Thoracic aorta (tissue), 1 donor: ENCODE measurements around a stretch of chr15.

DNA sequence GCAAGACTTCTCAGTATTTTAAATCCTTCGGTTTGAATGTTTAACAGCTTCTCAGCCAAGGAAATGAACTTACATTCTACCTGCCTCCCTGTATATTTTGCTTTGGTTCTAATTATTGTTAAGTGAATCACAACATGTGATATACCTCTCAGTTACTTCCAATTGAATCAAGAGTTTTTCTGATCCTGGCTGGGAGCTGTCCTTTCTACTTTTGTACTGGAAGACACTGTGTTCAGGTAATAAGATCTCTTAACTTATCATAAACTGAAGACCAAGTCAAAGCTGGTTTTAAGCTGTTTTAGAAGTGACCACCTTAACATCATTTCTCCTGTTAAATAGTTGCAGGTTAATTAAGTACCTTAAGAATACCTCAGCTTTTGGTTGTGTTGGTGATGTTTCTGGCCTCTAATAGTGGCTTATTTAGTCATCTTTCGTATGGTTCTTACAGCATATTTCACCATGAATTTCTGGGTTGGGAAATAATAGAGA is 1.4 kb downstream of the RAB8B start:
- RAMPAGE, long total RNA = no peak

DNA sequence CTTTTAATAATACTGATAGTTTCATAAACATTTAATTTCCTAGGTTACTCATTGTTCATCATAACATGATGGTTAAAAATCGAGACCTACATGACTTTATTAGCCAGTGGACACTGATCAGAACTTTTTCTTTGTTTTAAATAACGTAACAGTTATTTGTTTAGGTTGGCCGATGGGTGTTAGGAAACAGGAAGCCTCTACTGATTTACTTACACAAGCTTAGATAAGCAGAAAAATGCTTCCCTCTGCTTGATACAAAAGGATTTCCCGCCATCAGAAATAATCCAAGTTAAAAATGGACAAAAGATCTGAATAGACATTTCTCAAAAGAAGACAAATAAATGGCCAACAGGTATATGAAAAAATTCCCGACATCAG is 16.6 kb upstream of the APH1B start:
- RAMPAGE, long total RNA = no peak

DNA sequence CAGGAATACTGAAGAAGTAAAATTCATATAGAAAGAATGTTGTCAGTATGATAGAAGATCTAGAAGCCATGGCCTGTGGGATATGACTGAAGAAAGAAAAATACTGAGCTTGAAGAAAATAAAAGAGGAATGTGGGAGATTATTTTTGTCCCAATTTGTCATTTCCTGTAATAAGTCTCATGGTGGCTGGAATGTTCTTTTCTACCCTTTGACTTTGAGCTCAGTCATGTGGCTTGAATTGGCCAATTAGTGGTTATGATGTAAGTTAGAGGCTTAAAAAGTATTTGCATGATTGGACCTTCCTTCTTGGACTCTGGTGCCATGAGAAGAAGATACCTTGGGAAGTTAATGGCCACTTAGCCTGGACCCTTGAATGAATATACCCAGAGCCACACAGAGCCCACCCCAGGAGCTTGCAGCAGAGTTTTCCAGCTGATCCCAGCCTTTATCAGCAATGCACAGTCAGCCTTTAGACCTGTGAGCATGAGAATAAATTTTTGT is 14.2 kb downstream of the APH1B start:
- RAMPAGE, long total RNA = no peak

GRCh38 chr15:63353935-63354432 is 27.7 kb downstream of the CA12 start:
- RAMPAGE, long total RNA = no peak

DNA sequence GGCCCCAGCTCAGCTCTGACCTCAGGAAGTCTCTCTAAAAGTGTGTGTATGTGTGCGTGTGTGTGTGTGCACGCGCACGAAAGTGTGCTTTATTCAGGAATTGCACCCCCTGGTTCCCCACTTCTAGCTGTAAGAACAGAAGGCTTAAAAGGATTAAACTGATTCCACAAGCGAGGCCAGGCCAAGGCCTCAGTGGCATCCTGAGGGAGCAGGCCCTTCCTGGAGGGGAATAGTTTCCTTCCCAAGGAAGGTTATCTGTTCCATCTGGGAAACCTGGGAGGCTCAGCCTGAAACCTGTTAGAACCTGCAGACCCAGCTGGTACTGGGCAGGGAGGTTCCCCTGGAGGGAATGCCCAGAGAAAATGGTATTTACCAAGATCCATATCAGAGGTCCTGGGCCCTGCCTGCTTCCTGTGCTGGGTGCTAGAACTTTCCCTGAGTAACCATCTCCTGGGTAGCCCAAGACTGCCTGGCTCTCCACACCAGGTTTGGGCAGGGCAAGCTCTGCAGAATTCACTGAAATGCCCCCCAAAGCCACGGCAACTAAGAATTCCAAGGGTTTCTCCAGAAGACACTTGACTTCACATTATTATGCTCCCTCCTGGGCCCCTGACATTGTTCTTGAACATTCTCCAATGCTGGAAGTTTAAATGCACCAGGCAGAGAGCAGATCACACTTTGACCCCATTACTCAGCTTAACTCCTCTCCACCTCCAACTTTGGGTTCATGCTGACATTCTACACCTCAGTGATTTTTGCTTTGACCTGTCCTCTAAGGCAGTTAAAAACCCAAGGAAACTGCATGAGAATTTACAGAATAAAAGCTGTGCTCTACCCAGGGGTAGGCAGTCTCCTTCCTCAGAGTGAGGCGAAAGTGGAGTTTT is 2.1 kb downstream of the CA12 start:
- RAMPAGE, long total RNA = no peak

- RAMPAGE, long total RNA = no peak
Measured at GRCh38 chr15:63381028-63381318, 673 bp downstream of the CA12 start.

DNA sequence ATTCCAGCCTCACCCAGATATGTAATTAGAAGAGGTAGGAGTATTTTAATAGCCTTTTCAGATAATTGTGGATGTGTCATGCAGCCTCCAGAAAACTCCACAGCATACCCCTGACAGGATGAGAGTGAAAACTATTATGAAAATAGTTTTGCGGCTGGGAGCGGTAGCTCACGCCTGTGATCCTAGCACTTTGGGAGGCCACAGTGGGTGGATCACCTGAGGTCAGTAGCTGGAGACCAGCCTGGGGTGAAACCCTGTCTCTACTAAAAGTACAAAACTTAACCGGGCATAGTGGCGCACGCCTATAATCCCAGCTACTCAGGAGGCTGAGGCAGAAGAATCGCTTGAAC is 21.4 kb upstream of the USP3 start:
- RAMPAGE, long total RNA = no peak

GRCh38 chr15:63487141-63487685 is 17.2 kb upstream of the USP3 start:
- RAMPAGE, long total RNA = no peak

- RAMPAGE, long total RNA = no peak
Measured at GRCh38 chr15:63490113-63490616, 14.2 kb upstream of the USP3 start.

- RAMPAGE, long total RNA = no peak
Measured at GRCh38 chr15:63594493-63595776, 2.3 kb upstream of the FBXL22 start.

GRCh38 chr15:63774058-63774481 is 59.7 kb downstream of the HERC1 start:
- RAMPAGE, long total RNA = no peak

- RAMPAGE, long total RNA = no peak
Measured at GRCh38 chr15:63818074-63818542, 15.6 kb downstream of the HERC1 start.

- RAMPAGE, long total RNA = no peak
Measured at GRCh38 chr15:63832999-63833656, 620 bp downstream of the HERC1 start.

DNA sequence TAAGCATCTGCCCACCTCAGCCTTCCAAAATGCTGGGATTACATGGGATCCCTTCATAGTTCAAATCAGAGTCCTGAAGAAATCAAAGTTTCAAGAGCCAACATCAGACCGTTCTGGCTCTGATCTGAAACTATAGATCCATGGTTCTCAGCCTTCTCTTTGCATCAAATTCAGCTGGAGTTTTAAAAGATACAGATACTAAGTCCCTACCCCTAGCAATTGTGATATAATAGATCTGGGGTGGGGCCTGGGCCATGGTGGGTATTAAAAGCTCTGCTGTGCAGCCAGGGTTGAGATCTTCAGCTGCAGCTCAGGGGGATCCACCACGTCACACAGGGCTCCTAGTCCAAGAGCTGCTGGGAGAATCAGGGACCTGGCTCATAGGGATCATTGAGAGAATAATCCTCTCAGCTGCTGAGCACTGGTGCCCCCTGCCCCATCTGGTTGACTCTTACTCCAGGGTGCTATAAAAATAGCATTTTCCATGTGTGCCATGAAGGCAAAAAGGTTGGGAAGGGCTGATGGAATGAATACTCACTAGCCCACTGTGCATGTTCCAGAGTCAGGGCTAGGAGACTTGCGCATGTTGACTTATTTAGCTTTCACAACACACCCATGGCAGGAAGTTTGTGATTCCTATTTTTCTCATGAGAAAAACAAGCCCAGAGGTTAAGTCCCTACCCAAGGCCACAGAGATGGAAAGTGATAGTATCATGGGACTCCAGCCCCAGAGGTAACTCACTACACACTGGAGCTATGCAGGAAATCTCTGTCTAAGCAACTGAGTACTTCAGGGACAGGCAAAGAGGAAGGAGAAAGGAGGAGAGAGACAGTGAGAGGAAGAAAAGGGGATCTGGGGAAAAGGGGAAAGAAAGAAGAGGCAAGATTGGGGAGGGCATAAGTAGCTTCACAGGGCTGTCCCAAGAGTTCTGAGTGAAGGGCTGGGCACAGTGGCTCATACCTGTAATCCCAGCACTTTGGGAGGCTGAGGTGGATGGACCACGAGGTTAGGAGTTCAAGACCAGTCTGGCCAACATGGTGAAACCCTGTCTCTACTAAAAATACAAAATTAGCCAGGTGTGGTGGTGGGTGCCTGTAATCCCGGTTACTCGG is 94.6 kb upstream of the HERC1 start:
- RAMPAGE, long total RNA = no peak

GRCh38 chr15:64024405-64025215 is 21.7 kb downstream of the DAPK2 start:
- RAMPAGE, long total RNA = no peak

GRCh38 chr15:64096939-64097509 is 1.2 kb downstream of the SNX1 start:
- RAMPAGE, long total RNA = start-site peak on the plus strand at chr15:64096964-64097201, 23 reads

- RAMPAGE, long total RNA = start-site peak on the plus strand at chr15:64397656-64397803, 18 reads
Measured at GRCh38 chr15:64397512-64397966, 9.9 kb downstream of the TRIP4 start.

- RAMPAGE, long total RNA = no peak
Measured at GRCh38 chr15:64694680-64695354, 80.6 kb downstream of the RBPMS2 start.

DNA sequence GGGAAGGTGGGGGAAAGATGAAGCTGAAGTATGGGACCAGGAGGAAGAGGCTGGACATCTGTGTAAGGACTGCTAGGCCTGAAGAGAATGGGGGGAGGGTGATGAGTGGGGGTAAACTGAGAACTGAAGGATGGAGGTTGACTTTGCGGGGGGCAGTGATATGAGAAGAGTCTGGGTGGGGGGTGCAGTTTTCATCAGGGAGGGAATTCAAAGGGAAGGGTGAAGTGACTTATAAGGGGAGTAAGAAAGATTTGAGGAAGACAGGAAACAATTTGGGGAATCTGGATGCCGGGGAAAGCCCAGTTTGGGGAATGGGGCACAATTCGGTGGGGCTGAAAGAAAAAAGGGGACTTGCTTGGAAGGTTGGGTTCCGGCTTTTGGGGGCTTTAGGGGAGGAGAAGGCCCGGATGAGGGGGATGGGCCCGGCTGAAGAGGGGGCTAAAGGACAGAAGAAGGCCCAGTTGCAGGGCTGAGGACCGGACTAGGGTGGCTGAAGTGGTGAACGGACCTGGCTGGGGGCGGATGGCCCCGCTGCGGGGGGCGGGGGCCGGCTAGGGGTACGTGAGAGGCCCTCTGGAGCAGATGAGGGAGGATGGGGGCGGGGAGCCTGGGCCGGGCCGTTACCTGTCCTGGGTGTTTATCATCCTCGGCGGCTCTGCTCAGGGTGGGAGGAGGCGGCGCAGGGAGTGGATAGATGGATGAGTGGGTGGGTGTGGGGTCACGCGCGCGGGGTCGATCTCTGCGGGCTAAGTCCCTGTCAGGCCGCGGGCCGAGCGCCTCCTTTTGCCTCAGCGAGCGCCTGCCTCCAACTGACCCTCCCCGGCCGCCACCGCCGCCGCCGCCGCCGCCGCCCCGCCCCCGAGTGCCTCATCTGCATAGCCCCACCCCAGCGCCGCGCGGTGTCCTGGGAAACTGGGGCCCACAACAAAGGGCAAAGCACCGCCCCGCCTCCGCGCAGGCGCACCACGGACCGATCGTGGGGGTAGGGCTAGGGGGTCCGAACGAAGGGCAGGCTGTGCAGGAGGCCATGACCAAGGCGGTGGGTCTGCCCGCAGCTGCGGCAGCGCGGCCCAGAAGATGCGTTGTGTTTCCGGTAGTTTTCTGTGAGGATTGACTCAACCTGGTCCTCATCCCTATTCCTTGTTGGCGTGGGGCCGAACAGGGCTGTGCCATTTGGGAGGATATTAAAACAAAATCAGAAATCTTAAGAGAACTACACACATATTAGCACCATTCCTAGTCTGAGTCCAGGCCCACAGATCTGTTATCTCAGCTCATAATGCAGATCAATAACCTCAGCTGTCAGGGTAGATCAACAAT is 72.5 kb downstream of the RBPMS2 start:
- RAMPAGE, long total RNA = start-site peak on the minus strand centred at position 822 of the sequence, 64 bp wide, 171 reads

- RAMPAGE, long total RNA = no peak
Measured at GRCh38 chr15:64740223-64741478, 34.7 kb downstream of the RBPMS2 start.